Skeletal muscle satellite cell (primary cell): ENCODE measurements around a stretch of chr17.

DNA sequence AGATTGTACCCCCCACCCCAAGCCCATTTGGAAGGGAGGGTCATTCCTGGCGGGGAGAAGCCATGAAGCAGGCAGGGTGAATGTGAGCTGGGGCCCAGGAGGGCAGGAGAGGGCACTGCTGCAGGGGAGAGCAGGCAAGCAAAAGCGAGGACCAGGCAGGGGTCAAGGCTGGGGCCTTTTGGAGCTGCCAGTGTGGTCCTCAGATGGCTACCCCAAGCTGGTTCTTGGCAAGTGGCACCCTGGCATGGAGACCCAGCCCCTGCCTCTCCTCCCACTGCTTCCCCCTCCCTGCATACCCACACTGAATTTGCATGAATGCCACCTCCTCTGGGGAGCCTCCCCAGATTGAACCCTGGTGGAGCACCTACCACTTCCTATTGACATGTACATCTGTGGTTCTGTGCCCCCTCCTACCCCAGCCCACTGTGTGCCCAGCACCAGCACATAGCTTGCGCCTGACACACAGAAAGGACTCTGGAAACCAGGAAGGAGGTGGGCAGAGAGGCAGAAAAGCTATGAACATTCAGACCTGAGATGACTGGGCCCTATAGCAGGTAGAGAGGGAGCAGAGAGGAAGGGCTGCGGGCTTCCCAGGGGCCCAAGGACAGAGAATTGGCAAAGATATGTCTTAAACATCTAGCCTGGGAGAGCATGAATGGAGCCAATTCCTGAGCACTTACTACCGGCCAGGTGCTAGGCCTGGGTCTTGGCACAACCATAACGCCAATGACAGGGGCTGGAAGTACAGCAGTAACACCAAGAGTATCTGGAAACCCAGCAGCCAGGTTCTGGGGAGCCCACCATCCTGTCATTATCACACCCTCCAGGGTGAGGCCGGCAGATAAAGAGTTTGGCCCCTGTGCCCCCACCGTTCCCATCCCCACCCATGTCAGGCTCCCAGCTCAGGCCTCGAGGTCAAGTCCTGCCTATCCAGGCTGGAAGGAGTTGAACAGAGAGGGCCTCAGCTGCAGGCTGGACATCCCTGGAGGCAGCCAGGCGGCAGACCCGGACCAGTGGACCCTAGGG, 759 bp upstream of the TMC8 start:
- CAGE, long polyA plus RNA = no peak

- CAGE, long polyA plus RNA = no peak
Observed at GRCh38 chr17:78131230-78131465, 577 bp downstream of the TMC8 start.

DNA sequence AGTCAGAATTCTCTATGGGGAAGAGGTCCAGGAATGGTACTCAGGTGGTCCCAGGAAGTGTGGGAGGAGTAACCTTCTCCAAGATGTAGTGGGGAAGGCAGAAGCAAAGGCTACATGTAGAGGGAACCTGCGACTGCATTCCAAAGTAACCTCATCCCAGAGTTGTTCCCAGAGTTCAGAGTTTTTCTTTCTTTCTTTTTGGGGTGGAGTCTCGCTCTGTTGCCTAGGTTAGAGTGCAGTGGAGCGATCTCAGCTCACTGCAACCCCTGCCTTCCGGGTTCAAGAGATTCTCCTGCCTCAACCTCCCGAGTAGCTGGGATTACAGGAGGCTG, 1.5 kb downstream of the TK1 start:
- CAGE, long polyA plus RNA = no peak

DNA sequence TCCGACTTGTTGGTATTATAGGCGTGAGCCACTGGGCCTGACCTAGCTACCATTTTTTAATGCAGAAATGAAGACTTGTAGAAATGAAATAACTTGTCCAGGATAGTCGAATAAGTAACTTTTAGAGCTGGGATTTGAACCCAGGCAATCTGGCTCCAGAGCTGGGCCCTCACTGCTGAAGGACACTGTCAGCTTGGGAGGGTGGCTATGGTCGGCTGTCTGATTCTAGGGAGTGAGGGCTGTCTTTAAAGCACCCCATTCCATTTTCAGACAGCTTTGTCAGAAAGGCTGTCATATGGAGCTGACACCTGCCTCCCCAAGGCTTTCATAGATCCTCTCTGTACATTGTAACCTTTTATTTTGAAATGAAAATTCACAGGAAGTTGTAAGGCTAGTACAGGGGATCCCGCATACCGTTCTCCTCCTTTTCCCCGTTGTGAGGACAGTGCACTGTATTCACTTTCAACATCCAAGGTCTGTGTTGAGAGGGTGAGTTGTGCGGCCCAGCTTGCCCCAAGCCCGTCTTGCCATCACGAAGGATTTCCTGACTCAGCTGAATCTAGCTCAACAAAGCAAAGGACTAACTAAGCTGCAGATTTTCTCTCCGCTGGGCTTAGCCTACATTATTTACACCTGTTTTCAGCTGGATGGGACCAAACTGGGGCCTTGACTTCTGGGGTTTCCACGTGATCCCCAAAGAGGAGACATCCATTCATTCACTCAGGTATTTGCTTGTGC, 5.4 kb upstream of the TMEM235 start:
- CAGE, long polyA plus RNA = no peak

GRCh38 chr17:78252317-78252740, 20.9 kb downstream of the TMEM235 start:
- CAGE, long polyA plus RNA = no peak

GRCh38 chr17:78343156-78344169, 16.4 kb downstream of the SOCS3 start:
- CAGE, long polyA plus RNA = no peak

- CAGE, long polyA plus RNA = no peak
Observed at GRCh38 chr17:78354953-78355688, 4.8 kb downstream of the SOCS3 start.

DNA sequence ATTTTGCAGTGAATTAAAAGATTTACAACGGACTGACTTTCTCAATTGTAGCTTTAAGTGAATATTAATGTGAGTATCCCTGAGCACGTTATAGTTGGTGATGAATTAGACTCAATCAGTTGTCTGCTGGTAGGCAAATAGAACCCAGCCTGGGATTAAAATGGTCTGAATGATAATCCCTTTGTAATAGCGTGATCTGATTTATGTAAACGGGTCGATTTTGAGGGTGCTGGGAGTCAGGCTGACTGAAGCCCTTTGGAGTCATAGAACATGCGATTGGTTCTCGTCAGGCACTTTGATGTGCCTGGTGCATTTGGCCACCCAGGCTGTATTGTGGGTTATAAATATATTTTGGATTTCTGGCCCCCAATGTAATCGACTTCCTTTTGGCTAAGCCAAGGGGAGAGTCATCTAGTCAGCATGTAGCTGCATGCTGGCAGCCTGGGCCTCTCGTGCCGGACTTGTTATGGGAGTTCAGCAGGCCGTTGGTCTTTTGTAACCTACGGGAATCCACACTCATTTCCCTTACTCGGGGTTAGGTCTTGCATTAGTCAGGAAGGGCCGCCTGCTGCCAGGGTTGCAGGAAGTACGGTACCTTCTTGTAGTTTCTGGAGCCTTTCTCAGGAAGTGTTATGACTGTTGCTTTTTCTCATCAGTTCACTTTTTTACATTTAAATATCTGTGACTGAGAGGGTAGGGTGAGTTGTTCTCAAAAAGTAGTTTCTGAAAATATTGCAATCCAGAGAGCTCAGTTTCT, 5.5 kb downstream of the PGS1 start:
- CAGE, long polyA plus RNA = no peak

DNA sequence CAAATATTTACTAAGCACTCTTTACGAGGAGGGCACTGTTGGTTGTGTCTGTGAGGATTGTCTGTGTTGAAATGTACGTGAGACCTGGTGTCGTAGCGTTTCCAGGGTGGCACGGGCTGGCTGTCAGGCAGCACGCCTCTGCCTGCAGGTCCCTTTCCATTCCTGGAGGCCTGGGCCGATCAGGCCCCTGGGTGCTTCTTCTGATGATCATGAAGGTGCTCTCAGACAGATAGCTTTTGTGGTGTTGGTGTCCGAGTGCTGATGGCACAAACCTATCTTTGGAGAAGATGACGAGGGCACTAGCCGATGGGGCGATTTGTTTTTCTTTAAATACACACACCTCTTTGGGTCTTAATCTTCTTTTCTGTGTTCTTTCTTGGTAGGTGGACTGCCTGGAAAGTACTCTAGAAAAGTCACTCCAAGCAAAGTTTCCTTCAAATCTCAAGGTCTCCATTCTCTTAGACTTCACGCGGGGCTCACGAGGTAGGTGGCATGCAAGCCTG, 19.5 kb downstream of the PGS1 start:
- CAGE, long polyA plus RNA = no peak

GRCh38 chr17:78425810-78426901, 47.7 kb downstream of the PGS1 start:
- CAGE, long polyA plus RNA = no peak

- CAGE, long polyA plus RNA = no peak
Observed at GRCh38 chr17:78669606-78669881, 92.3 kb upstream of the DNAH17 start.

- CAGE, long polyA plus RNA = no peak
Observed at GRCh38 chr17:78676291-78677427, 99.5 kb upstream of the DNAH17 start.

DNA sequence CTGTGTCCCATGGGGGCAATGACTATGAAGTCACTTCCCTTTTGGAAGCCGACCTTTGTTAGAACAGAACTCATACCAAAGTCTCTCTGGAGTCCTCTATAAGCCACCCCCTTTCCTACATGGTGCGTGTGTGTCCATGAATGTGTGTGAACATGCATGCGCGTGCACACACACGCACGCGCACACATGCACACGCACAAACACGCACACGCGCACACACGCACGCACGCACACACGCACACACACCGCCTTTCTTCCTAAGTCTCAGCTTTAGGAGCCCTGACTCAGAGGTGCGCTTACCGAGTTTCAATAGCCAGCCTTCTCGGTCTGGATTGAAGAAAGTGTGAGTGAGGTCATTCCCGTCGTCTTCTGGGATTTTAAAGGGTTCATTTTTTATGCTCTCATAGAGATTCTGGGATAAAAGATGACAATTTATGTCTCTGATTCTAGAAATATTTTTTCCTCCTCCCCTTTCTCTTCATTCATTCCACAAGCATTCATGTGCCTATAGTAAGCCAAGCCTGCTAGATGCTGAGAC, 84.0 kb downstream of the CYTH1 start:
- CAGE, long polyA plus RNA = no peak

- CAGE, long polyA plus RNA = no peak
Observed at GRCh38 chr17:78722821-78724248, 58.7 kb downstream of the CYTH1 start.

DNA sequence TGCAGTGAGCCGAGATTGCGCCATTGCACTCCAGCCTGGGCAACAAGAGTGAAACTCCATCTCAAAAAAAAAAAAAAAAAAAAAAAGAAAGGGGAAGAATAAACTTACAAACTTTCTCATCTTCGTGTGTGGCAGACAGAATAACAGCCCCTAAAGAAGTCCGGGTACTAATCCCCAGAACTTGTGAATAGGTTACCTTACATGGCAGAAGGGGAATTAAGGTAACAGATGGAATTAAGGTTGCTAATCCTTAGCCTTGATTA, 2.8 kb downstream of the CYTH1 start:
- CAGE, long polyA plus RNA = no peak

DNA sequence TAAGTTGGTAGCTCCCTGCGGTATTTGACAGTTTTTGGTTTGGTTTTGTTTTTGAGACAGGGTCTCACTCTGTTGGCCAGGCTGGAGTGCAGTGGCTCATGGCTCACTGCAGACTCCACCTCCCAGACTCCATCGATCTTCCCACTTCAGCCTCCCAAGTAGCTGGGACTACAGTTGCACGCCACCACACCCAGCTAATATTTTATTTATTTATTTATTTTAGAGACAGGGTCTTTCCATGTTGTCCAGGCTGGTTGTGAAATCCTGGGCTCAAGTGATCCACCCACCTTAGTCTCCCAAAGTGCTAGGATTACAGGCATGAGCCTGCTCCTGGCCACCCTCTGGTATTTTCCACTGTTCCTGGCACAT, 3.4 kb upstream of the CYTH1 start:
- CAGE, long polyA plus RNA = no peak

GRCh38 chr17:78828271-78829200, 12.1 kb downstream of the USP36 start:
- CAGE, long polyA plus RNA = no peak

DNA sequence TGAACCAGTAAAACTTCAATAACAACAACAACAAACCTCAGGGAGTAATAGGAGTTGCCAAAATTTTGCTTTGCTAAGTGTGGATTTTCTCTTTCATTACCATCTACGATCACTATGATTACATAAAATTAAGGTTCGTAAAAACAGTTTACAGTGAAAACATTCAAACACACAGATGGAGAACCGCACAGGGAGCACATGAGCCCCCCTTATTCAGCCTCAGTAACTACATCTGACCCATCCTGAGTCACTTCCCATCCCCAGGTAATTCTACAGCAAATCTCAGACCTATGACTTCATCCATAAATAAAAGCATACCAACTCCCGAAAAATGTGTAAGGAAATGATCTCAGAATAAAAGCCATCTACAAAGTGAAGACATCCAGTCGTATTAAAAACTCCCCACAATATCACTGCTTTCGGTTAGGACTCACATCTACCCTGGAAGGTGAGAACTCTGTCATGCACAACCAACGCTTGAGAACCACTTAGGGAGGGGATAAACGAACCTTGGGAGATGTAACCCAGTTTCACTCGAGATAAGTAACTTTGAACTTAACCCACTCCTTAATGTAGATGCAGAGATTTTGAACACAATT, 1.4 kb downstream of the USP36 start:
- CAGE, long polyA plus RNA = no peak

DNA sequence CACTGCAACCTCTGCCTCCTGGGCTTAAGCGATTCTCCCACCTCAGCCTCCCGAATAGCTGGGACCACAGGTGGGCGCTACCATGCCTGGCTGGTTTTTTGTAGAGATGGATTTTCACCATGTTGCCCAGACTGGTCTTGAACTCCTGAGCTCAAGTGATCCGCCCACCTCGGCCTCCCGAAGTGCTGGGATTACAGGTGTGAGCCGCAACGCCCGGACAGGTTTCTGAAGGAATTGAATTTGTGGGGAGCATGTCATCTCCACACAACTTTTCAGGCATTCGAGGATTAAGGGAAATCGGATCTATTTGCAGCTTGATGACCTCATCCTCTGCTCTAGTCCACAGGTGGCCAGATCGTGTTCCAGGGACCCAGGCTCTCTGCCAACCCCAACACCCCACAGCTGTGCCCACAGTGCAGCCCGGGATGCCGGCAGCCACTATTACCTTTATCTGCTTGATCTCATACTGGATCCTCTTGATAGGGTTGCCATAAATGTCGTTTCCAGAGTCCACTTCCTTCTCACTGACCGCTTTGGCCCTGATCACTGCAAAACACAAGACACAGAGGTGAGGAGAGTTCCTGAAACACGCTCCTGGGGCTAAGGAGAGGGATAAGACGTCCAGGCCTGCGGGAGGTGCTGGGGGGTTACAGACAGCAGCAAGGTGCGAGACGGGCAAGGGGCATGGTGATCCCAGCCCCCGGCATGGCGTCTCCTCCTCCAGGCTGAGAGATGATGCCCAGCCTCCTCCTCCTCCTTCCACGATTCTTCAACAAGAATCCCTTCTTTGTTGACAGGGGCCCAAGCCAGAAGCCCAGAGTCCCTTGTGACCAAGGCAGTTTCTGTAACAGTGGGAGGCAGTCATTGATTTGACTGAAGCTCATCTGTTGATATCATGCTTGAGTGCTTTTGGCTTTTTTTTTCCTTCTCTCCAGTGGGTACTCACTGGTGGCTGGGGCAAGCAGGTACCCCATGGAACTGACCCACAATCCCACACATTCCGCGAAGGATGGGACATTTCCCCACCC, 29.3 kb downstream of the CEP295NL start:
- CAGE, long polyA plus RNA = no peak

DNA sequence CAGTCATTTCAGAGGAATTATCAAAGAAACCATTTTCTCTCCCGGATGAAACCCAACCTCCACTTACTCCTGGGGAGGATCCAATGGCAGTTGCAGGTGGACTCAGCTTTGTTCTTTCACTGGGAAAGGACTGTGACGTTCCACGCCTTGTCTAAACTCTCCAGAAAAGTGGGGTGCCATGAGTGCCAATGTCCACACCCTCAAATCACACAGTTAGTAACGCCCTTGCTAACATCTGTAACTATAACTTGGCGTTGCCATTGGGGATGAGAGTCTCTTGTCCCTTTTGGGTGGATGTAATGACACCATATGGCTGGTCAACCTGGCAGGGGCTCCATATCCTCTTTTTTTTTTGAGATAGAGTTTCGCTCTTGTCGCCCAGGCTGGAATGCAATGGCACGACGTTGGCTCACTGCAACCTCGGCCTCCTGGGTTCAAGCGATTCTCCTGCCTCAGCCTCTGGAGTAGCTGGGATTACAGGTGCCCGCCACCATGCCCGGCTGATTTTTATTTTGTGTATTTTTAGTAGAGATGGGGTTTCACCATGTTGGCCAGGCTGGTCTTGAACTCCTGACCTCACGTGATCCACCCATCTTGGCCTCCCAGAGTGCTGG, 21.3 kb downstream of the CEP295NL start:
- CAGE, long polyA plus RNA = no peak